Measurements from ENCODE around the genes GCSH and CMIP.

GRCh38 chr16:79589753-79590458, 10.6 kb downstream of the MAF start:
- PRO-cap = no peak
- RRBS = 53% methylated on average over 13 of the region's 38 CpGs

GRCh38 chr16:79767766-79768461, 167.4 kb upstream of the MAF start:
- PRO-cap = no peak
- RRBS = no CpG with 5 or more reads among the region's 10 CpGs

- PRO-cap = no peak
- RRBS = no CpG with 5 or more reads among the region's 1 CpG
Measured at GRCh38 chr16:80023808-80024094, 423.2 kb upstream of the MAF start.

DNA sequence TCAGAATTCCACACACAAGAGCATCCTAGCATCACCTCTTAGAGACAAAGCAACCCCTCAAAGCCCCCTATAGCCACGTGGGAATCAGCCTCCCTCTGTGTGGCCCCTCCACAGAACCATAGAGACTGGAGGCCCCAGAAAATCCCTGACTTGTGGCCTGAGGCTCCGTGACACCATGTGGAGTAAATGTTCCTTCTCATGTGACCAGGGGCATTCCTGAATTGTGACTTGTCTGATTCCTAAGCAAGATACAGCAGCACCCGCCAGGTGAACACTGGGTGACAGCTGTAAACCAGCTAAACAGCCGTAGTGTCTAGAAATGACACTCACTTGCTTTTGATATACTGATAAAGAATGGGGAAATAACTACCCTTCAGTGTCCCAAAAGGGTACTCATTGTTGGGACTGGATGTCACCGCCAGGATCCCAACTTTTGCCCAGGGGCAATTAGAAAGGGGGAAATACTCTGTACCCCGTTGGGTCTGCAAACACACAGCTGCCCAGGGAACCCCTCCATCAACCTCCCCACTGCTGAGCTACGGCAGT, 79.1 kb downstream of the DYNLRB2 start:
- PRO-cap = no peak
- RRBS = no CpG with 5 or more reads among the region's 7 CpGs

- PRO-cap = no peak
- RRBS = no CpG with 5 or more reads among the region's 4 CpGs
Measured at GRCh38 chr16:80718287-80718853, 86.0 kb downstream of the CDYL2 start.

DNA sequence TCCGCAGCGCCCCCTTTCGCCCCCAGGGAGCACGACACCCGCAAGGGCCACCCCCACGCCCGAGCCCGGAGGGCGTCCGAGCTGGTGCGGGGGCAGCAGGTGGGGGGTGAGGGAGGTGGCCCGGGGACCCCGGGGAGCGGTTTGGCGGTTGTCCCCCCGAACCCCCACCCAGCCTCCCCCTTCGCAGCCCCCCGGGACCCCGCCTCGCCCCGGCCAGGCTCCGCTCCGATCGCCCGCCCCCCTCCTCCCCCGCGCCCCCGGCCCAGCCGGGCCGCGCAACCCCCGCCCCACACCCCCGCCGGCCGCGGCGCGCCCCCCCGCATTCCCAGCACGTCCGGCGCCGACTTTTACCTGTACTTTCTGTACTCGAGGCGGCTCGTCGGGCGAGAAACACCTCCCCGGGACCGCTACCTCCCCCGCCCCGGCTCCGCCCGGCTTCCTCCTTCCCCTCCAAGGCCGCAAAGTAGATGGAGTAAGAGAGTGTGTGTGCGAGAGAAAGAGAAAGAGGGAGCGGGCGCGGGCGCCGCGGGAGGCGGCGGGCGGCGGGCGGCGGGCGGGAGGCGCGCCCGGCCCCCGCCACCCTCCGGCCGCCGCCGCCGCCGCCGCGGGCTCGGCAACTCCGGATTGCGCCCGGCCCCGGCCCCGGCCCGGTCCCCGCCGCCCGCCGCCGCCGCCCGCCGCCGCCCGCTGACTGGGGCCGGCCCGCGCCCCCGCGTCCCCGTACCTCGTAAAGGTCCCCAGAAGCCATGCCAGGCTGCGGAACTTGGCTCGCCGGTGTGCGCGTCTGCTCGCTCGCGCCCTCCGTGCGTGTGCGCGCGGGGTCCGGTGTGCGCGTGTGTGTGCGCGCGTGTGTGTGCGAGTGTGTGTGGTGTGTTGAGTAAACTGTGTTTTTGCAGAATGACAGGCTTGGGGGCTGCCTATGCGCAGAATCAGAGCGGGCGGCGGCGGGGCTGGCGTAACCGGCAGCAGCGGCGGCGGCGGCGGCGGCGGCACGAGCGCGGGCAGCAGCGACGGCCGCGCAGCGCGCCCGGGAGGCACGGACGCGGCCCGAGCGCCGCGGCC, 641 bp downstream of the CDYL2 start:
- PRO-cap = bidirectional peak, plus-strand start at position 363 of the sequence, minus-strand start at position 362 of the sequence
- RRBS = 14% methylated on average over 92 of the region's 156 CpGs

DNA sequence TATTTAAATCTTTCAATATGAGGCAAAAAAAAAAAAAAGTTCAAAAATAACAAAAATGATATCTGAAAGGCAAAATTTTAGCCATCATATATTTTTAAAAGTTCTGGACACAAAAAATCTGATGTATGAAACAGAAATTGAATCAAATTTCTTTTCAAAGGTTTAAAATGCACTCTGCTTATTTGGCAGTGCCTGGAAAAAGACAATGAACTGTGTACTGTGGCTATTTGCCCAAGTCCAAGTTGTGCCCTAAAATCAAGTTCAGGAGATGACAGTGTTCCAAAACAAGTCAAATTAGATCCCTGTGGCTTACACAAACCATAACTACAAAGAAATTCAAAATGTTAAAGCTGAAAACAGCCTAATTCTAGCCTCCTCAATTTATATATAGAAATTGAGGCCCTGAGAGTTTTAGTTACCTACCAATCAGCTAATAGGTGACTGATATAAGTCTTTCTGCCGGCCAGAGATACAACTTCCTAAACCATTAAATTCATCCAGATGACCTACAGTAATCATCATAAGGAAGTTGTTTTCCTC, 25.6 kb downstream of the CMC2 start:
- PRO-cap = no peak
- RRBS = no CpG with 5 or more reads among the region's 1 CpG

DNA sequence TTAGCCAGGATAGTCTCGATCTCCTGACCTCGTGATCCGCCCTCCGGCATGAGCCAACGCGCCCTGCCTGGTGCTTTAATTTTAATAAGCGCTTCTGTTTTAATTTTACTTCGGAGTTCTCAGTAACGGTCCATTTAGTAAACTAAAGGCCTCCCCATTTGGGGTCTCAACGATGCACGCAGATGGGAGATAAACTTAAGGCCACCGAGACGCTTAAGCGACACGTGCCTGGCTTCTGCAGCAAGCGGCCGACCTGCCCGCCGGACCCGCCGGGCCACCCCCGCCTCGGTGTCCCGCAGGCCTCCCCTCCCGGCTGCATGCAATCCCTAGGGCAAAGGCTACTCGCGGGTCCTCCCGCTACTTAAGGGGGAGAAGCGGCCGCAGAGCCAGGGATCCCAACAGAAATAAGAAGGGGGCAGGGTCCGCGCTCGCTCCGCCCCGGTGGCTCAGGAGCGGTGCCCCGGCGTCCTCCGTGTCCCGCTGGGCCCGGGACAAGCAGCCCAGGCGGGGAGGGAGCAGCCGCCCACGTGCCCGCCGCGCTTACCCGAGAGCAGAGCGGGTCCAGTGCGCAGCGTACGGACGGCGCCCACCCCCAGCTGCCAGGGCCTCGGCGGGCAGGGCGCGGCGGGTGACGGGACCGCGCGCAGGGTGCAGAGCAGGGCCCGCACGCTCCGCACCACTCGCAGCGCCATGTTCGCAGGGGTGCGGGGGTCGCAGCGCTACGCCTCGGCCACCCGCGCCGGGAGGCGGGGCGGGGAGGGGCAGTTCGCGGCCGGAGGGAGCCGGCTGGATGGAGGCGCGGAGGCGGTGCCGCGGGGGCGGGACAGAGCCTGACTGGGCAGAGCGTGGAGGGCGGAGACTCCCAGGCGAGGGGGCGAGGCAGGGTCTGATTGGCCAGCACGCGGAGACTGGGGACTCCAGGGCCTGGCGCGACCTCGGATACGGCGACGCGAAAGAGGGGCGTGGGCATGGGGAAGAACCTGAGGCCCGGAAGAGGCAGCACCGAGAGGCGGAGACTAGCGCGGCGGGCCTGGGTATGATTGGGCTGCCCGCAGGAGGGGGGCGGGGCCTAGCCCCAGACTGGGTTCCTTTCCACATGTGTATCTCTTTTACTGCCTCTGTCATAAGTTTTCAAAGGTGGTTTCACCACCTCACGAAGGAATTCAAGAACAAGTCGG, at the start of gene GCSH:
Gene GCSH, minus strand, starts transcription at position 809 of the 1,178 bp plus-strand sequence.
- PRO-cap = bidirectional peak, plus-strand start at position 543 of the sequence, minus-strand start at position 397 of the sequence; bidirectional peak, plus-strand start at position 1,134 of the sequence, minus-strand start at position 792 of the sequence
- RRBS = under 1% methylated on average over 5 of the region's 113 CpGs

DNA sequence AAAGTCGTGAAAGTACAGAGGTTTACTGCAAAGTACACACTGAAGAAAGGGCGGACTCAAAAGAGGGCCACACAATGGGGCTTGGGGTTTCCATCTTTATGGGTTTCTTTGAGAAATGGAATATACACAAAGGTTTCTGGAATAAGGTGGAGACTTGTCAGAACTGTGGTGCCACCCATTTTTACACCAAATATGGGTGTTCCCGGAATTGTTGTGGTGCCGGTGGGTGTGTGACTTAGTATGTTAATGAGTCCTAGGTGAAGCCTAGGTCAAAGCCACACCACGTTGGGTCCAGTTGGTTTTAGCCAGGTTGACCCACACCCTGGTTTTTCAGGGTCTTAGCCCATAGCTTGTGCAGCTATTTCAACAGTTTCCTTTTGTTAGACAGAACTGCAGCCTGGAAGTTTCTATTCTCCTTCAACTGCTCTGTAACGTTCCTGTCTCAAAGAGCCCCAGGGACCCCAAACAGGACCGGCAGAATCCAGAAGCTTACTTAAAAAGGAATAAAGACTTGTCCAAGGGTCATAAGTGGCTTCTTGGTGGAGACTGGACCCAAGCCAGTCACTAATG, 655 bp upstream of the GCSH start:
- PRO-cap = no peak
- RRBS = no CpG with 5 or more reads among the region's 7 CpGs

DNA sequence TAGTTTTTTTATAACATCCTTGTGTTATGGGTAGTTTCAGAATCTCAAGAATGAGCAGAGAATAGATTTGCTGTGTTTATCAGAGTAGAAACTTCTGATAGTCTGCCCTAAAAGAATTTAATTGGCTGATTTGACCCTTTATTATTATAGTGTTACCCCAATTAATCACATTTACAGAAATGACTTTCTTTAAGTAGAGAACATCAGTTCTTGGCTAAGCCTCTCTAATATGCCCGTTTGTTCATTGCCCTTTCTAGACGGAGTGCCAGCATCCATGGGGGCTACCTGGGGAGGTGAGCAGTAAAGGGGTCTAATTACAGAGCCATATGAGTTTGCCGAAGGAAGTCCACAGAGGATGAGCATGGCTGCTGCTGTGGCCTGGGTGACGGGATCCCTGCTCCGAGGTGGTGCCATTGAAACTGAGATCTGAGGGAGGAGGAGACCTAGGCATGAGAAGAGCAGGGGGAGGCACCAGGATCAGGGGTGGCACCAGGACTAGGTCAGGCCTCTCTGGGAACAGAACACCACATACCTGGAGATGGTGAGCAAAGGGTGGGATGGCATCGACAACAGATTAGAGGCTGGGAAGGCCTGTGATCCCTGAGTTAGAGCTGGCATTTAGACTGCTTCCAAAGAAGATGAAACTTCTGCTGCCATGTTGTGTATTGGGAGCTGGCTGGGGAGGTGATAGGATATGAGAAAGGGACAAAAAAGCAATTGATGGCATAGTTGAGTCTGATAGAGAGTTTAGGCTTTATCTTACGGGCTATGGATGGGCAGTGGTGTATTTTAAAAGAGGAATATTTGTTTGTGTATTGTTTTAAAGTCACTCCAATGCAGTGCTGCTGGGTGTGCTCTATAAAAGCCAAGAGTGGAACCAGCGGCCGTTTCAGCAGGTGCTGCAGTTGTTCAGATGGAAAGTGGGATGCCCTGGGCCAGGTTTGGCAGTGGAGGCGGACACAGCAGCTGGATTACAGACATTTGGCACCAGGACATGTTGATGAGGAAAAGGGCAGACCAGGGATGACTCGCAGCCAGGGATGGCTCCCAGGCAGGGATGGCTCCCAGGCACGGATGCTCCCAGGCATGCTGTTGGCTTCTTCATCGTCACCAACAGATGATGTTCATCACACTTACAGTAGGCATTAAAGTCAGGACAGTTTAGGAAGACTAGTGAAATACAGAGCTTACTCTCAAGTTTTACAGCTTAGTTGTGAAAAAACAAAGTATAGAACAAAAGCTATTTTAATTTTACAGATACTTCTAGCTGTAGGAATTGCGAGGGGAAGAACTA, 9.7 kb downstream of the GAN start:
- PRO-cap = no peak
- RRBS = no CpG with 5 or more reads among the region's 14 CpGs

DNA sequence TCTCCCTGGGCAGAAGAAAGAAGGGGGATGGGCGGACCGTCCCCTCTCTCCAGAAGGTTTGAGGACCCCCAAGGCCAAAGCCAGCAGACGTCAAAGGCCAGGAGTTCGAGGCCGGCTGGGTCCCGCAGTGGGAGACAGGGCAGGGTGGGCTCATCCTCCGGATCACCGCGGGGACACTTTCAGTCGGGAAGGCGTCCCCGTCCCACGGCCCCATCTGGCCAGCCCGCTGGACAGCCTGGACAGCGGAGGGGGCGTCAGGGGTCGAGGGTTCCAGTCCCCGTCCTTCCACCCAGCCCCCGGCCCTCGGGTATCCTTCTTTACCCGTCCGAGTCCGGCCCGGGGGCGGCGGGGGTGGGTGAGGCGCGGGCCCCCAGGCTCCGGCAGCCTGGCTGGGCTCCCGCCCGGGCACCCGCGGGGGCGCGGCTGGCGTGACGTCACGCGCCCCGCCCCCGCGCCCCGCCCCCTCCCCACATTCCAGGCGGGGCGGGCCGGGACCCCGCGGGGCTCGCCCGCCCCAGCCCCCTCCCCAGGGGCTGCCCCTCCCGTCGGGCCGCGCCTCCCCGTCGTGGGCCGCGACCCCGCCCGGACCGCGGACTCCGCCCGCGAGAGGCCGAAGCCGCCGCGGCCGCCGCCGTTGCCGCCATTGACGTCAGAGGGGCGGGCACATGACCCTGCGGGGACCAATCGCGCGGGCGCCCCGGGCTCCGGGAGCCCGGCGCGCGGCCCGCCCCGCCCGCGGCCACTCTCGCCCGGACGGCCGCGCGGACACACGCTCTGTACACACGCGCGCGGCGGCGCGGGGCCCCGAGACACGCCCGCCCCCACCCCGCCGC, at the start of gene CMIP:
Gene CMIP, plus strand, starts transcription at position 742 of the 833 bp plus-strand sequence.
- PRO-cap = bidirectional peak, plus-strand start at position 742 of the sequence, minus-strand start at position 645 of the sequence
- RRBS = 3% methylated on average over 52 of the region's 109 CpGs

GRCh38 chr16:81444900-81445907, 596 bp downstream of the CMIP start:
- PRO-cap = bidirectional peak, plus-strand start at chr16:81445532, minus-strand start at chr16:81445563
- RRBS = under 1% methylated on average over 58 of the region's 97 CpGs

DNA sequence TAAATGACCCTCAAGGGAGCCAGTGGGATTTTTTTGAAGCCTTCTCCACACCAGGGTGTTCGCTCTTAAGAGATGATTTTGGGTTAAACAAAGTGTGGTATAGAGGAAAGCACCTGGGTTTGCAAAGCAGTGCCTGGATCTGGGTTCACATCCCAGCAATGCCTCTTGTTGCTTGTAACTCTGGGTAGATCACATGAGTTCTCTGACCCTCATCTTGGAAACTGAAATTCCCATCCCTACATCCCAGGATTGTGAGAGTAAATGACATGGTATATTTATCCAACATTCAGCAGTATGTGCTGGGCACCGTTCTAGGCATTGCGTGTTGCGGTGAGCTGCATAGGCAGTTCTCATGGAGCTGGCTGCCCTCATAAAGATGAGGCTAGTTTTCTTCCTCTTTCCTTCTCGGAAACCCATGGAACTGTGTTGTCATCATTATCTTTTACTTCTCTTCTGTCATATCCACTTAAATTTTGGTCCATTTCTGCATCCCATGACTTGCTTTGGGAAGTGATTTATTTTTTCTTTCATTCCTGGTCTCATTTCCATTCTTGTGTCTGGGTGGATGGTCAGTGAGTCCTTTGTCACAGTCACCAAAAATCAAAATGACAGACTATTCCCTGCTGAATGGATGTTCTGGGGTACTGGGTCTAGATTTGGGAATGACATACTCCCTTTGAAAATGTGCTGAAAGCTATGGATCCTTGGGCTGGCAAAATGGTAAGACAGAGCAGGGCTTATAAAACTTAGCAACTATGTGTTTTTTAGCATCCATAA, 17.2 kb downstream of the CMIP start:
- PRO-cap = no peak
- RRBS = no CpG with 5 or more reads among the region's 5 CpGs

- PRO-cap = no peak
- RRBS = no CpG with 5 or more reads among the region's 13 CpGs
Measured at GRCh38 chr16:81463196-81463715, 18.6 kb downstream of the CMIP start.

DNA sequence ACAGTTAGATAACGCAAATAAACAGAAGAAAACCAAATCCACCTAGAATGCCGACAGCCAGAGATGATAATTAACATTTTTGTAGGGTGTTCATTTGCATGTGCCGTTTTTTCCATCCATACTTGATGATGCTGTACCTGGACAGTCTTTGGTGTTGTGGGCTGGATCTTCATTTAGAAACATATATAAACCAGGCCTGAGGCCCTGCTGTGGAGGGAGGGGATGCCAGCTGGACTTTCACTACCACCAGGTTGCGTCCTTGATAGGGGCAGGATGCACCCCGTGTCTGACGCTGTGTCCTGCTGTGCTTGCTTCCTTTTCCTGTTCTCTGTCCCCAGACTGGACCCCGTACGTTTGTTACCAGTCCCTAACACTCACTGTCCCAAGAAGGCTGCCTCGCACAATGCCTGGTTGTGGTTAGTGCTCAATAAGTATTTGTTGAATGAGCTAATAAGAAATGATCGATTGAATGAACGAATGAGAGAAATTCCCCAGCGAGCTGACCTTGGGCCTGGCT, 20.6 kb downstream of the CMIP start:
- PRO-cap = no peak
- RRBS = no CpG with 5 or more reads among the region's 12 CpGs

GRCh38 chr16:81492120-81493200, 47.9 kb downstream of the CMIP start:
- PRO-cap = no peak
- RRBS = no CpG with 5 or more reads among the region's 35 CpGs

GRCh38 chr16:81521976-81522874, 77.6 kb downstream of the CMIP start:
- PRO-cap = no peak
- RRBS = no CpG with 5 or more reads among the region's 11 CpGs

- PRO-cap = no peak
- RRBS = no CpG with 5 or more reads among the region's 21 CpGs
Measured at GRCh38 chr16:81523213-81523942, 78.8 kb downstream of the CMIP start.

- PRO-cap = no peak
- RRBS = 67% methylated on average over 4 of the region's 17 CpGs
Measured at GRCh38 chr16:81552897-81553564, 108.4 kb downstream of the CMIP start.

GRCh38 chr16:81600894-81601482, 156.4 kb downstream of the CMIP start:
- PRO-cap = bidirectional peak, plus-strand start at chr16:81601349, minus-strand start at chr16:81601217
- RRBS = no CpG with 5 or more reads among the region's 12 CpGs